Parietal lobe (tissue), 2 donors: ENCODE measurements around the genes AQP4, B4GALT6 and SLC25A52.

- RAMPAGE, long total RNA = no peak
These were observed 100.8 kb upstream of the KCTD1 start for GRCh38 chr18:26649237-26649510.

DNA sequence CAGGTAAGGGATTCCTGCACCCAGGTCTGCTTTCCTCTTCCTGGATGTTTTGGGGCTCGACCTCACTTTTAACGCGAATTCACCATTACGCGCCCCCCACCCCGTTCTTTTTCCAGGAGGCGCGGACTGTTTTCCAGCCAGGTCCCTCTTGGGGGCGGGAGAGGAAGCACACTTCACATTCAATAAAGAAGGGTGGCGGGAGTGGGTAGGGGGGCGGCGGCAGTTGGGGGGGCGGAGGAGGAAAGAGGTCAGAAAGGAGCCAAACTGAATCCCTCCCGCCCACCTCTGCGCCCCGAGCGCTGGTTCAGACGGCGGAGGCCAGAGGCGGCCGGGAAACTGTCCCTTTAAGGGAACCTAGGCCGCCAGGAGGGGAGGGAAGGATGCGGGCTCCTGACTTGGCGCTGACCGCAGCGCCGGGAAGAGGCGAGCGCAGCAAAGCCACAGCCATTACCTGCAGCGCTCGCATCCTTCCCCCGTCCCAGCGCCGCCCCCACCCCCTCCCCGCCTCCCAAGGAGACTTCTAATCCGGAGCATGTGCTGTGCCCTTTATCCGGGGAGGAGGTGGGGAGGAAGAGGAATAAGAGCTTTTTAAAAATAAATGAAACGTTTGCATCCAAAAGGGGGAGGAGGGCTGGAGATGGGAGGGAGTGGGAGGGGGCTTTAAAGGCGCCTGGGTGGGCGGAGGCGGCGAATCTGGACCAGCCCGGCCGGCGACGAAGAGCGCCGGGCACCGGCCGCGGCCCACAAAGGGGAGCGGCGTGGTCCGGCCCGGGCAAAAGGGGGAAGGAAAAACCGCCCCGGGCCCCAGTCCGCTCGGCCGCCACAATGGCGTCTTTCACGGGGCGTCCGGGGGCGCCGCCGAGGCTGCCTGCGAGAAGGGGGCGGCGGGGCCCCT lies 107.7 kb upstream of the KCTD1 start:
- RAMPAGE, long total RNA = no peak

GRCh38 chr18:26752479-26752684 lies 113.1 kb downstream of the AQP4 start:
- RAMPAGE, long total RNA = no peak

GRCh38 chr18:26865289-26866023 lies at the start of gene AQP4:
TSS of gene AQP4 (minus strand) at chr18:26865707.
- RAMPAGE, long total RNA = no peak

GRCh38 chr18:27992412-27993079 lies 184.4 kb downstream of the CDH2 start:
- RAMPAGE, long total RNA = no peak

DNA sequence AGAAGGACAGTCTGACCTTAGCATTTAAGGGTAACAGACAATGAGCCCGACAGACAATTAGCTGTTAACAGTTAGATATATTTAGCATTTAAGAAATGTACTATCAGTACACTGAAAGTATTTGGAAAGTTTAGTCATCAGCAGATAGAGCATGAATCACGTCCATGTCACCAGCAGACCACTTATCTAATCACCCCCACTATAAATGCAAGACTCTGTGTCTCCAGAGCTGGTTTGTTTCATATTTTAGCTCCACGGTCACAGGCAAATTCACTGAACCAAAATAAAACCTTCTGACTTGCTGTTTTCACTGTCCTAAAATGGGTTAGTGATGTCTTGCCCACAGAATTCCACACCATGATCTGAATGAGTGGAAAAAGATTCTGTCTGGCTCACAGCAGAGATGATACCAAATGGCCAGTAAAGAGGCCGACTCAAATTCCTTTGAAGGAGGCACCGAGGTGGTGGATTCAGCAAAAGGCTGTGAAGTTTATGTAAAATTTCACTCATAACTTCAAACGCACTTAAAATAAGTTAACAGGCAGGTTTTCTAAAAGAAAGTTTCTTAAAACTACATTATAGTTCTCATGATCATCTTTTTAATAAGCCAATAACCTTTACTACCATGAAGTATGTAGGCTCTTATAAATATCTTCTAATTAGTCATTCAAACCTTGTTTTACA lies 64.8 kb downstream of the CDH2 start:
- RAMPAGE, long total RNA = no peak

GRCh38 chr18:28174922-28175982 lies 1.7 kb downstream of the CDH2 start:
- RAMPAGE, long total RNA = no peak

GRCh38 chr18:28177497-28178242 lies 740 bp upstream of the CDH2 start:
- RAMPAGE, long total RNA = no peak

DNA sequence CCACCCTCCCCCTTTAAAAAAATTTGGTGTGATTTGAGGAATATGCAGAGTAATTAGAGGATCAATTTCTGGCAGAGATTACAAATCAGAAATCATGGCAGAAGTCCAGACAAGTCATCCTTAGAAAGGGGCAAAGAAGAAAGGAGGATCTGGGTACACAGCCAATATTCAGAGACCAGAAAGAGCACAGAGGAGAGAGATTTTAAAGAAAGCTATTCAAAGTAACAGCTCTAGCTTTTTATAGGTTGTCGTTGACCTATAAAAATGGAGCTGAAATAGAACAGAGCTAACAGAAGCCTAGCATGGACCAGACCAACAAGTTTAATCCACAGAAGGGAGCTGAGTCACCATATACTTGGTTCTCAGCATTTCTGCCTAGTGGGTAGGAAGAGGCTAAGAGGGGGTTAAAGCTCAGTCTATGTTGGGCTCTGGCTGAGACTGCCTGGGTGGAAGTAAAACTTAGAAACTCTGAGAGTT lies 677.9 kb upstream of the CDH2 start:
- RAMPAGE, long total RNA = no peak

DNA sequence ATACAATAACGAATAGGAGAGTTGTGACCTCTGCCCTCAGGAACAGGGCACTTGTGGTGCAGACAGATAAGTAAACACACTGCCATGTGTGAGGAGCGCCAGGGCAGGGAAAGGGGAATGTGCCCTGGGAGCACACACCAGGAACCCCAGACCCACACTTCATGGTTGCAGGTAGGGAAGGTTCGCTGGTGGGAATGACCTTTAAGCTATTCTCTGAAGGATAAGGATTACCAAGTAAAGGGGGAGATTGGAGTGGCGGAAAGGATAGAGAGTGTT lies 42.2 kb upstream of the DSC1 start:
- RAMPAGE, long total RNA = no peak

DNA sequence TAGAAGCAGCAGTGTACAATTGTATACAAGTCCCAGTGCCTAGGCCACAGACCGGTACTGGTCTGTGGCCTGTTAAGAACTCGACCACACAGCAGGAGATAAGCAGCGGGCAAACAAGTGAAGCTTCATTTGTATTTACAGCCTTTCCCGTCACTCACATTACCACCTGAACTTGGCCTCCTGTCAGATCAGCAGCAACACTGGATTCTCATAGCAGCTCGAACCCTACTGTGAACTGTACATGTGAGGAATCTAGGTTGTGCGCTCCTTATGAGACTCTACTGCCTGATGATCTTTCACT lies 60.8 kb upstream of the DSC1 start:
- RAMPAGE, long total RNA = no peak

GRCh38 chr18:31397140-31397731 lies 20.7 kb downstream of the DSG4 start:
- RAMPAGE, long total RNA = no peak

- RAMPAGE, long total RNA = no peak
These were observed 20.6 kb upstream of the DSG3 start for GRCh38 chr18:31426708-31427493.

- RAMPAGE, long total RNA = no peak
These were observed 28.9 kb upstream of the TTR start for GRCh38 chr18:31562865-31563162.

DNA sequence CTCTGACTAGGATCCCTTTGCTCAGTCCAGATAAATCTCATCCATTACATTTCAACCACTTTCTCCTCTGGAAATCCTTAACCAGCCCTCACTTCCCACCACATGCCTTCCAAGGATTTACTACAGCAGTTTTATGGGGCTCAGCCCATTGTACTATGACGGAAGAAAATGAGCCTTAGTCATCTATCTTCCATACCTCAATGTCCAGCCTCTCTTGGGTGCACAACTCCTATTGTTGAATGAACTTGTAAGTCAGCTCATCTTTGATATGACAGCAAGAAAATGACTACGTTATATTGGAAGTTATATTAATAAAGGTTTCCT lies 3.5 kb downstream of the B4GALT6 start:
- RAMPAGE, long total RNA = no peak

- RAMPAGE, long total RNA = no peak
These were observed at the start of gene B4GALT6 for GRCh38 chr18:31684453-31685053. TSS of gene B4GALT6 (minus strand) at chr18:31684581.

- RAMPAGE, long total RNA = no peak
These were observed 1.4 kb upstream of the B4GALT6 start for GRCh38 chr18:31685746-31686157.

DNA sequence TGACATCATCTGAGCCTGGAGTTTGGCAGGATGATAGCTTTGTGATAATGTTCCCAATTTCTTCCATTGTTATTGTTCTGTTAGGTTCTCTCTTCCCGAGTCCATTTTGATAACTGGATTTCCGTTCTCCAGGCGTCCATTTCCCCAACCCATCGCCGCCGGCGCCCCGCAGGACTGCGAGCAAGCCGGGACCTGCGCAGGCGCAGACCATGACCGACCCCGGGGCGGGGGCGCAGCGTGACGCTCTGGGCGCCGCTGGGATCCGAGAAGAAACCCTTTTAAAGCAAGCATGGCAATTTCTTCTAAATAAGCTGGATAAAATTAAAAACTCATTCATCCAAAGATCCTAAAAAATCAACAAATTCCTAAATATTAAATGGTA lies at the start of gene SLC25A52:
TSS of gene SLC25A52 (minus strand) at position 178 of the 382 bp plus-strand sequence.
- RAMPAGE, long total RNA = no peak

DNA sequence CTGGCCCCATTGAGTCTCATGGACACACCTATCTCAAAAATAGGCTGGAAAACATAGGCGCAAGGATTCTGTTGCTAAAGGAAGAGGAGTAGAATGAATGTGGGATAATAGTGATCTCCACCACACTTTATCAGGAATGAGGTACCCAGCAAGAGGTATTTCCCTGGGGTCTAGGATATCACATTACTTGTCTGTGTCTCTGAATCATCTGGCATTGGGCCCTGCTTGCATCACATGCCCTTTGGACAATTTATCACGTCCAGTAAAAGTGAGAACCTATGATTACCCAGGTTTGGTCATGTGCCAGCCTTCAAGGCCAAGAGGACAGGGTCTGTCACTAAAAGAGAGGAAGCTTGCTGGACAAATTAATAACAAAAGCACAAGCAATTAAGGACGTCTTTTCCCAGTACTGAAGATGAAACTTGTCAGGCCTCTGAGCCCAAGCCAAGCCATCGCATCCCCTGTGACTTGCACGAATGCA lies 11.4 kb upstream of the TRAPPC8 start:
- RAMPAGE, long total RNA = no peak

DNA sequence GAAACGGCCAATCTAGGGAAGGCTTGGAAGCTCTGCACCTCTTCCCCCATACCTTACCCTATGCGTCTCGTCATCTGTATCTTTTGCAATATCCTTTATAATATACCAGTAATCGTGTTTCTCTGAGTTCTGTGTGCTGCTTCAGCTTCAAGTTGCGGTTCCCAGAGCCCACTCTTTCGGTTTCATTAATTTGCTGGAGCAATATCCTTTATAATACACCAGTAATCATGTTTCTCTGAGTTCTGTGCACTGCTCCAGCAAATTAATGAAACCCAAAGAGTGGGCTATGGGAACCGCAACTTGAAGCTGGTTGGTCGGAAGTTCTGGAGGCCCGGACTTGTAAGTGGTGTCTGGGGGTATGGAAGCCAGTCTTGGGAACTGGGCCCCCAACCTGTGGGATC lies 4.6 kb upstream of the RNF138 start:
- RAMPAGE, long total RNA = no peak